ENCODE measurements around the gene NALF2.

DNA sequence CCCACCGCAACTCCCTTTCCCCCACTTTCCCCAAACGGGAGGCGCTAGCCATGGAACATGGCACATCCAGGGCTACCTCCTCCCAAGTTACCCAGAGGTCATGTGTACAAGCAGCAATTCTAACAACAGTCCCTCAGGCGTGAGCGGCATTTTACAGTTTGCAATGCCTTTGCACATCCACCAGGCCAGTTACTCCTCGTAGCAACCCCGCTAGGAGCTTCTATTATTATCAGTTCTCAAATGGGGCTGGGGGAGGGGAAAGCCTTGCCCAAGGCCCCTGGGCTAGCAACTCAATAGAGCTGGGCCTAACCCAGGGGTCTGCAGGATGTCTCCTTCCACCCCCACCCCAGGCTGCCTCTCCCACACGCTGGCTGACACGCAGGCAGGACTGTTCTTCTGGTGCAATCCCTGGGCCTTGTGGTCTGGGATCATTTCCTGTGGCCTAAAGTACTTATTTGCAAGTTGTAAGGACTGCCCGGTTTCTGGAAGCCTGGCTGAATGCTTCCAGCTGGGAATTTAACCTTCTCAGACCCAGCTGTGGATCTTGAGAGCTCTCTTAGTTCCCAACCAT, 27.8 kb downstream of the PJA1 start:
- PRO-cap = no peak
- RAMPAGE, long total RNA, 4 experiments = no peak in any of the 4 experiments

- PRO-cap = no peak
- RAMPAGE, long total RNA, 4 experiments = no peak in any of the 4 experiments
These were observed at the start of gene NALF2 for GRCh38 chrX:69504284-69505464. Gene NALF2 (plus strand): TSS chrX:69504326.

GRCh38 chrX:69533461-69533962, 29.4 kb downstream of the NALF2 start:
- PRO-cap = no peak
- RAMPAGE, long total RNA, 4 experiments = no peak in any of the 4 experiments

- PRO-cap = no peak
- RAMPAGE, long total RNA, 4 experiments = no peak in any of the 4 experiments
These were observed 35.6 kb downstream of the EDA start for GRCh38 chrX:69651236-69652210.

GRCh38 chrX:69990304-69990739, 59.4 kb downstream of the AWAT2 start:
- PRO-cap = no peak
- RAMPAGE, long total RNA, 4 experiments = no peak in any of the 4 experiments

DNA sequence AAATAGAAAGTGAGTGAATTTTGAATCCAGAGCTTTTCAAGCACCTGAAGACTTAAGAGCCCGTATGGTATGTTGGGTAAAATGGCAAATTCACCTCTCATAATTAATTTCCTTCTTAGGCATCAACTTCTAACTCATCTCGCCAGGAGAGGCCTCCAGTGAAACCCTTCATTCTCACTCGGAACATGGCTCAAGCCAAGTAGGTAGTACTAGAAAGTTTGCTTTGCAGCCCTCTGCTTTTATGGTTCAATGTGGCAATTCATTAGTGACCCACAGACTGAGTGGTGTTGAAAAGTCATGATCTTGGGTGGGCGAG, 15.4 kb downstream of the IGBP1 start:
- PRO-cap = no peak
- RAMPAGE, long total RNA, 4 experiments = no peak in any of the 4 experiments

DNA sequence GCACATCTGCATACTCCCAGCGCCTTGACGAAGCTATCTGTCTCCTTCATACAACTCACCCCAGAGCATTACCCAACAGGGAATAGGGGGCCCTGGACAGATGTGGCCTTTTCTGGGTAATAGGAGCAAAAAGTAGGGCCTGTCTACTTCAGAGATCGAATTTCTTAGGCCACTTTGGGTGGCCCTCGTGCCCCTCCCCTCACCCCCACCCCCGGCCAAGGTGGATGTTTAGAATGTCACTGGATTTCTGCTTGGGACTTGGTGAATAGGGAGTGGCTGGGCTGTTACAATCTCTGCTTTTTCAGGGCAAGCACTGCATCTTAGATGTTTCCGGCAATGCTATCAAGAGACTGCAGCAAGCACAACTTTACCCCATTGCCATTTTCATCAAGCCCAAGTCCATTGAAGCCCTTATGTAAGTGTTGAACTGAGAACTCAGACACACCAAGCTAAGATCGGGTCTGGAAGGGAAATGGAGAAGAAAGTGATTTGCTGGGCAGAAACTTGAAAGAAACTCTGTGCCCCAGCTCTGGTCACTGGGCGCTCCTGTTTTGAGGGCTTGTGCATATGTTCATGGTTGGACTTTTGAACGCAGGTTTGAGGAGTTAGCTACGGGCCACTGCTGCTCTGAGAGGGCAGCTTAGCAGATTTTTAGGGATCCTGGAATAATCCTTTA, 55.7 kb downstream of the DLG3 start:
- PRO-cap = no peak
- RAMPAGE, long total RNA, 4 experiments = no peak in any of the 4 experiments

GRCh38 chrX:71059090-71059953, 8.8 kb downstream of the SNX12 start:
- PRO-cap = no peak
- RAMPAGE, long total RNA, 4 experiments = no peak in any of the 4 experiments

DNA sequence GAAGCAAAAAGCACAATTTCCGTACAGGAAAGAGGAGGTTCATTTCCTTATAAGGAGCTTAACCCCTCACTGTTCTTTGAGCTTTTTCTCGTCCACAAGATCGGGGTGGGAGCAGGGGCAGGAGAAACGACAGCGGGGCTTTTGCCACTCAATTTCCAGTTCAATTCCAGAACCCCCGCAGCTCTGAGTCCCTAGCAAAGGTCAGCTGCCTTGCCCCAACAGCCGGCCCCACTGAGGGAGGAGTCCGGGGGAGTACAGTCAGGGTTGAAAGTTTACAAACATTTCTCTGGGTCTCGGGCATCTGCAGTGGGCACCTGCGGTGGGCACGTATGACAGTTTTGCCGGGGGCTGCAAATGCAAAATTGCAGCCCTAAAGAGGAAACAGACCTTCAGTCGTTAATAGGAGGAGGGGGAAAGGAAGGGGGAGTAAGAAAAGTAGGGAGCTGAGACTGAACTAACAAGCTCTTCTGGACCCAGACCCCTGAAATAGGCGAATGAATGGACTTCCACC, 37.8 kb downstream of the NLGN3 start:
- PRO-cap = no peak
- RAMPAGE, long total RNA, 4 experiments = no peak in any of the 4 experiments

DNA sequence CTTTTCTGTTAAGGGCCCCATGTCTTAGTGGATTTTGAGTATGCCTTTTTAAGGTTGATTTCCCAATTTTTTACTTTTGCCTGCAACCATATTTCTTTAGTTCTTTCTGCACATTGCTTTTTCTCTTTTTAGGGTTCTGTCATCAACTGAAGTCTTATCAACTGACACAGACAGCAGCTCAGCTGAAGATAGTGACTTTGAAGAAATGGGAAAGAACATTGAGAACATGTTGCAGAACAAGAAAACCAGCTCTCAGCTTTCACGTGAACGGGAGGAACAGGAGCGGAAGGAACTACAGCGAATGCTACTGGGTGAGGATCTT, 27.7 kb downstream of the TAF1 start:
- PRO-cap = no peak
- RAMPAGE, long total RNA, 4 experiments = no peak in any of the 4 experiments

GRCh38 chrX:71459232-71459859, 73.6 kb upstream of the OGT start:
- PRO-cap = no peak
- RAMPAGE, long total RNA, 4 experiments = no peak in any of the 4 experiments

GRCh38 chrX:71491965-71493138, 40.6 kb upstream of the OGT start:
- PRO-cap = no peak
- RAMPAGE, long total RNA, 4 experiments = no peak in any of the 4 experiments

- PRO-cap = no peak
- RAMPAGE, long total RNA, 4 experiments = no peak in any of the 4 experiments
These were observed 1.4 kb downstream of the OGT start for GRCh38 chrX:71534276-71534727.

DNA sequence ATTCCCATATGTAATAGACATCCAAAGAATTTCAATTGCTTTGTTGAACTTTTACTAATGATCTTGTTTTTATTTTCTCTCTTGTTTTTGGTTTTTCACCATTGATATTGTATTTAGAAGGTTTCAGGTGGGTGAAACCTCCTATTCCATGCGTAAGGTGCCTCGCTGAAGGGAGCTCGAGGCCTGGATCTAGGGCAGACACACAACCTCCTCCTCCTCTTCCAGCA, 13.2 kb downstream of the OGT start:
- PRO-cap = no peak
- RAMPAGE, long total RNA, 4 experiments = no peak in any of the 4 experiments

GRCh38 chrX:71606721-71607283, 11.5 kb downstream of the CXCR3 start:
- PRO-cap = no peak
- RAMPAGE, long total RNA, 4 experiments = no peak in any of the 4 experiments

- PRO-cap = no peak
- RAMPAGE, long total RNA, 4 experiments = start-site peak on the plus strand in 2 of 4 experiments, at chrX:71697171-71697206 at its widest, 6 to 12 reads per replicate
These were observed 21.1 kb downstream of the CXorf49 start for GRCh38 chrX:71696900-71697392.

DNA sequence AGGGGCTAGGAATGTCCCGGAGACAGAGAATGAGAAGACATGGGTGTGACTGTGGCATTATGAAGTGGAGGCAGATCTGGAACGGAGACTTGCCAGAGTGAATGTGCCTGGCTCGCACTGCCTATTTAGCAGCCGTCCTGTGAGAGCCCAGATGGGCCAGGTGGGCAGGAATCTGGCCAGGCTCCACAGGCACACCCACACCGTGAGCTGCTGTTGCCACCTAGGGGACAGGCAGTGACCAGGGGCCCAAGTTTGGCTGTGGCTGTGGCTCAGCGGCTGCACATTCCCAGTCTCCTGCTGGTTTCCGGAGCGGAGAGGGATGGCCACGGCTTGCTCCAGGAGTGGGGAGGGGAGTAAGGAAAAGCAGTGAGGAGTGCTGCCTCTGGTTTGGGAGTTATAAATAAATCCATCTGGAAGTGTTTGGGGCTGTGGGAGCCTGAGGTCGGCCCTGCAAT, 93.5 kb downstream of the NHSL2 start:
- PRO-cap = no peak
- RAMPAGE, long total RNA, 4 experiments = no peak in any of the 4 experiments

GRCh38 chrX:72078200-72078696, 103.3 kb upstream of the PIN4 start:
- PRO-cap = no peak
- RAMPAGE, long total RNA, 4 experiments = no peak in any of the 4 experiments

DNA sequence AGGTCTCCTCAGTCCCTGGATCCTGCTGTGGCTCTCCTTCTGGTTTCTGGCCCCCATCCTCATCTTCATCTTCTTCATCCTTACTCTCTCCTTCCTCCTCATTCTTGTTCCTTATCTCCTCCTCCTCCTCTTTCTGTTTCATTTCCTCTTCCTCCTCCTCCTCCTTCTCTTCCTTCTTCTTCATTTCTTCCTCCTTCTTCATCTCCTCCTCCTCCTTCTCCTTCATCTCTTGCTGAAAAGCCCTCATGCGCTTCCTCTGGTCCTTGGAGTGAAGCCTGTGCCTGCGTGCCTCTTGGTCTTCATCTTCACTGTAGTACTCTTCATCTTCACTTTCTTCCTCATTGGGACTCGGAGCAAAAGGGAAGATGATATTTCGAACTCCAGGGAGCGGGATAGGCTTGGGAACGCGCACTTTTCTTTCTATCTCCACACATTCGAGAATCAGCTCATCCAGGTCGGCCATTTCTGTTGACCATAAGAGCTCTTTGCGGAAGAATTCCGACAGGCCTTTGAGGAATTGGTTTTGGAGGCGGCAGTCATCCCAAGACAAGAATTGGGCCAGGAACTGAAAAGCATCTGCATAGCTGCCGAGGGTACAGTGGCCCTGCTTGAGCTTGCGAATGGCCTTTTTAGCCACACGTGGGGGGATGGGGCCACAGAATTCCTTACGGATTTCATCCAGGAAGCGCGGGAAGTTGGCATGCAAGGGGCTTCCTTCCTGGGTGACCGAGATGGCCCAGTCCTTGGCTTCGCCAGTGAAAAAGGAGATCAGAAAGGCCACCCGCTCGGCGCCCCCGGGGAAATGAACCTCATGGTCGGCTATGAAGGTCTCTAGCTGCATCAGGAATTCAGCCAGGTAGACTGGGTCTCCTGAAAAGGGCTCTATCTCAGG, 51.1 kb upstream of the PIN4 start:
- PRO-cap = no peak
- RAMPAGE, long total RNA, 4 experiments = no peak in any of the 4 experiments

DNA sequence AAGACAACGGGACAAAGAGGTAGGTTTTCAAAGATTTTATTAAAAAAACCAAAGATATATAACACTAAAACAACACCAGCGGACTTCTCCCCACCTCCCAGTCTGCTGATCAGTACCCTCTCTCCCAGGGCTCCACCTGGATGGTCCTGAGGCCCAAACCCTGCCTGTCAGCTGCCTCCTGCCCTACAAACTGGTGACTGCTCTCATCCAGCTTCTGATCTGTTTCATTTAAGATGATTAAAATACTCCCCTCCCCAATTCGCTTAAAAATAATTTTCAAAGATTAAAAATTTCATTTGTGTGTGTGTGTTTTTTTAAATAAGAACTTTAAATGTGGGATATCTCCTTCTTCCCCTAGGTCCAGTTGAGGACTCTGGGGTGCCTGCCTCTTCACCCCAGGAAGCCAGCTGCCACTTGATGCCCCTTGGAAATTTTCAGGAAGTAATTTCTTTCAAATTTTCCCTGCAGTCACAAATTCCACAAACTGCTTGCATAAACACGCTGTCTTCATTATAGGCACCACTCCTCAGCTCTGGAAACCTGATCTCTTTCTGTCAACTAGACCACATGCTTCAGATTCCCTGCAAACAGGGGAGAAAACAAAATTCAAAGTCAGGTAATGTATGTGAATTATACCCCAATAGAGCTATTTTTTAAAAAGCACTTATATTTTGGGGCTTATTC, 23.9 kb upstream of the CITED1 start:
- PRO-cap = no peak
- RAMPAGE, long total RNA, 4 experiments = no peak in any of the 4 experiments